Retinal pigment epithelial cell (primary cell): Measurements from ENCODE around the gene FGF6.

DNA sequence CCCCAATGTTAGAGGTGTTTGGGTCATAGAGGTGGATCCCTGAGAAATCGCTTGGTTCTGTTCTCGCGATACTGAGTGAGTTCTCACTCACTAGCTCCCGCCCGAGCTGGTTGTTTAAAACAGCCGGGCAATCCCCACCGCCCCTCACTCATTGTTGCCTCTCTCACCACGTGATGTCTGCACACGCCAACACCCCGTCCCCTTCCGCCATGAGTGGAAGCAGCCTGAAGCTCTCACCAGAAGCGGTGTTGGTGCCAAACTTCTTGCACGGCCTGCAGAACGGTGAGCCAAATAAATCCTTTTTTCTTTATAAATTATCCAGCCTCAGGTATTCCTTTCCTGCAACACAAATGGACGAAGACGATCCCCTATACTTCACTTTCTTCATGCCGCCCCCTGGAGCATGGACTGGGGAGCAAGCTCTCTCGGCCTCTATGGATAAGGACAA, 45.4 kb upstream of the CCND2 start:
- RRBS = no CpG with 5 or more reads among the region's 18 CpGs

DNA sequence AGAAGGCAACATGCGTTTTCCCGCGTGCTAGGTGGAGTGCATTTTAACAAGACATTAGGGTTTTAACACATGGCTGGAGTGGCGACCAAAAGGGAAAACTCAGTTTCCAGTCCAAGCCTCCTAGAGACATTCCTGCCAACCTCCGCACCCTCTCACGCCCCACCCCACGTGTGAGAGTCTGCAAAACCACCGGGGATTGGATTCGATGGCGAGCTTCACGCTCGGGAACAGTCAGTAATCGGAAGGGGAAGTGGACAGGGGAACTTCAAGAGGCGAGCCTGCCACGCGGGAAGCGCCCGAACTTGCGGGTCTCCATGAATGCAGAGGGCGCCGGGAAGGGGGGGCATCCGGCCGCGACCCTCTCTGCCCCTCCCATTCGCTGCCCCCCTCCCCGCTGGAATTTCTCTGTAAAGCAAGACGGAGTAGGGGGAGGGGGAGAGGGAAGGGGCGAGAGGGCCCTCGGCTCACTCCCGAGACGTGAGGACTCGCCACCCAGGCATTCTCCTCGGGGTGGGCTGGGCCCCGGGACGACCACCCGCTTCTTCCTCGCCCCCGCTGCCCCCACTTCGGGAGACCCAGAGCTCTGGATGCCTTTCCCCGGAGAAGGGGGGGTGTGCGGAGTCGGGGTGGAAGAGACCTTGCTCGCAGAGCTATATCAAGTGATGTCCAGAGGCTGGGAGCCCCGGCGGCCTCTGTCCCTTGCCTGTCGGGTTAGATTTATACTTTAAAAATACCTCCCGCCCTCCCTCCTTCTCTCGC, 2.6 kb upstream of the CCND2 start:
- RRBS = 1% methylated on average over 10 of the region's 48 CpGs

- RRBS = no CpG with 5 or more reads among the region's 15 CpGs
These were observed 5.0 kb downstream of the CCND2 start for GRCh38 chr12:4278328-4279219.

- RRBS = no CpG with 5 or more reads among the region's 41 CpGs
These were observed 15.4 kb downstream of the CCND2 start for GRCh38 chr12:4288432-4289891.

DNA sequence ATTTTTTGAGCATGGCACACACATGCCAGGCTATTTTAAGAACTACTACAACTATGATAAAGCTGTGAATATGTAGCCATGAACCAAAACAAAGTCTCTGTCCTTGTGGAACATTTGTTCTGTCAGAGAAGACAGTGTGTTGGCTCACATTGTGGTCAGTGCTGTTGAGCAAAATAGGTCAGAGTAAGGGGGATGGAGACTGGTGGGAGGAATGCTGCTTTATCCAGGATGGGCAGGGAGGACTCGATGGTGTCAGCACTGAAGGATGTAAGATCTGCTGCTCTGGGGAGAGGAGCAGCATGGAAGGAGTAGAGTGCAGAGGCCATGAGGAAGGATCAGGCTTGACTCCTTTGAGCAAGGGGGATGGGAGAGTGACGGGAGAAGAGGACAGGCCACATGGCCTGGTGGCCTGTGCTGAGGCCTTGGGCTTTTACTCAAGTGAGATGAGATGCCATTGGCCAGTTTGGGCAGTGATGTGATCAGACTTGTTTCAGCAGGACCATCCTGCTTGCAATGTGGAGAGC, 23.9 kb downstream of the FGF23 start:
- RRBS = no CpG with 5 or more reads among the region's 2 CpGs

GRCh38 chr12:4445432-4446206, at the start of gene FGF6:
FGF6 (minus strand) TSS chr12:4445815.
- RRBS = 82% methylated on average over 7 of the region's 26 CpGs

DNA sequence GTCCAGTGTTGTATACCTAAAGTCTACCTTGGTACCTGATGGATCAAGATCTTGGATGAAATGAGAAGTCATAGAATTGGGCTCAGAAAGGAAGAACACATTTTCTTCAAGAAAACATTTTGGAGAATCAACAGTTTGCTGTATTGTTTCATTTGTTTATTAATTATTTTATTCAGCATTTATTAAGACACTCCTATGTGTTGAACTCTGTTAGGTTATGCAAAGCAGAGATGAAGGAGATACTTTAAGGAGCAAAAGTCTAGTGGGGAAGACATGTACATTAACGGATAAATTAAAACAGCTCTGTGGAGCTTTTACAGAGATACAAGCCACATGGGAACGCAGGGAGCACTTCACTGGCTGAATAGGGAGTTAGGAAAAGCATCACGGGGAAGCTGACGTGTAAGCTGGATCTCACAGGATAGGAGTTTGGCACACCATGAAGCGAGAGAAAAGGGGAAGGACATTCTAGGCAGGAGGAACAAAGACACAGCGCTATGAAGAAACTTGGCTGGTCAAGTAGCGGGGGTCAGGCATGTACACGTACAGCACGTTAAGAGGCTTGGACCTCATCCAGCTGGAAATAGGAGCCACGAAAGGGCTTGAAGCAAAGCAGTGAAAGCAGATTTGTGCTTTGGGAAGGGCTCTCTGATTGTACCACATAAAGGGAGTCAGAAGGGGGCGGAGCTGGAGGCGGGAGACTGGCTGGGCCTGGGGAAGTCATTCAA, 19.8 kb upstream of the GALNT8 start:
- RRBS = no CpG with 5 or more reads among the region's 12 CpGs

GRCh38 chr12:4829230-4830182, 20.4 kb downstream of the KCNA6 start:
- RRBS = no CpG with 5 or more reads among the region's 11 CpGs

DNA sequence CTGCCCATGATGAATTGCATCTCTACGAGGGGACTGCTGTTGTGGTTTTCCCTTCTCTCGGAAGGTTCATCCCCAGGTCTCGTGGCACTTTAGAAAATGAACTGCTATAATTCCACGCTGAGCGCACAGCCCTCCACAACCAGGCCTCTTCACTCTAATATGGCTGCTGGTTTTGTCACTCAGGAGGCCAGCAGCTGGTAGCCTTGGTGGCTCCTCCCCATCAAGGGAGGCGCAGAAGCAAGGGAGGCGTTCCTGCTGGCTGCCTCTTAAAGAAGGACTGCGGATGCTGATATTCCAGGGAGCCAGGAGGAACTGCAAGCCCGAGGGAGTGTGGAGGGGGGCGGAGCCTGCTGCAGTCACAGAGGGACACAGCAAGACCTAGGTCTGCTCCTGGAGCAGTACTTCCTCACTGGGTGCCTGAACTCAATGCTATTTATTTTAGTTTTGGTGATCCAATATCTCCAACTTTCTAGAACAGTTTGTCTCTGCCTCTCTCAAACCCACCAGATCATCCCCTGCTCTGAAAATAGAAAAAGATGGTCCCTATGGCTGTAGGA, 158.2 kb downstream of the KCNA5 start:
- RRBS = no CpG with 5 or more reads among the region's 10 CpGs

DNA sequence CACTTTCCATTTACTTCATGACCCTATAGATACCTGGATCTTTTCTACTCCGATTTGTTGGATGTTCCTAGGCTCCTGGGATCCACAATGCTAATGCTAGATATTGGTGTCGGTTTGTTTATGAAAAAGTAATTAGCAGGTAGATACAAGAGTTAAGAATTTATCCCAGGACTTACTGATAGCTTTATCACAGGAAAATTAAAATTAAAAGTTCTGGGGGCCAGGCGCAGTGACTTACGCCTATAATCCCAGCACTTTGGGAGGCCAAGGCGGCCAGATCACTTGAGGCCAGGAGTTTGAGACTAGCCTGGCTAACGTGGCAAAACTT, 10.4 kb upstream of the NTF3 start:
- RRBS = no CpG with 5 or more reads among the region's 6 CpGs

- RRBS = 1% methylated on average over 23 of the region's 69 CpGs
These were observed 1.5 kb downstream of the NTF3 start for GRCh38 chr12:5433090-5434207.

GRCh38 chr12:5503592-5504026, 71.7 kb downstream of the NTF3 start:
- RRBS = no CpG with 5 or more reads among the region's 7 CpGs

- RRBS = no CpG with 5 or more reads among the region's 14 CpGs
These were observed 22.9 kb upstream of the ANO2 start for GRCh38 chr12:5967874-5968409.

DNA sequence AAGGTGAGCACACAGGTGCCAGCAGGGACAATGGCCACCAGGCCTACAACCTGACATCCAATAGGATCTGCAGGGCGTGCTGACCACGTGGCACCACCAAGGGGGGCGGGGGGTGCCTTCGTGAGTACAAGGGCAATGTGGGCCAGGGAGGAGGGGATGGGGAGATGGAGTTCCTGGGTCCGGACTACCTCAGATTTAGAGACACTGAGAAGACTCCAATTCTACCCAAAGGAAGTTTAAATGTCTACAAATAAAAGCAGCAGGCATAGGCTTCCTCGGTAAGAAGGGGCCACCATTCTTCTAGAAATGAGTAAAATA, 71.8 kb upstream of the ANO2 start:
- RRBS = no CpG with 5 or more reads among the region's 6 CpGs

DNA sequence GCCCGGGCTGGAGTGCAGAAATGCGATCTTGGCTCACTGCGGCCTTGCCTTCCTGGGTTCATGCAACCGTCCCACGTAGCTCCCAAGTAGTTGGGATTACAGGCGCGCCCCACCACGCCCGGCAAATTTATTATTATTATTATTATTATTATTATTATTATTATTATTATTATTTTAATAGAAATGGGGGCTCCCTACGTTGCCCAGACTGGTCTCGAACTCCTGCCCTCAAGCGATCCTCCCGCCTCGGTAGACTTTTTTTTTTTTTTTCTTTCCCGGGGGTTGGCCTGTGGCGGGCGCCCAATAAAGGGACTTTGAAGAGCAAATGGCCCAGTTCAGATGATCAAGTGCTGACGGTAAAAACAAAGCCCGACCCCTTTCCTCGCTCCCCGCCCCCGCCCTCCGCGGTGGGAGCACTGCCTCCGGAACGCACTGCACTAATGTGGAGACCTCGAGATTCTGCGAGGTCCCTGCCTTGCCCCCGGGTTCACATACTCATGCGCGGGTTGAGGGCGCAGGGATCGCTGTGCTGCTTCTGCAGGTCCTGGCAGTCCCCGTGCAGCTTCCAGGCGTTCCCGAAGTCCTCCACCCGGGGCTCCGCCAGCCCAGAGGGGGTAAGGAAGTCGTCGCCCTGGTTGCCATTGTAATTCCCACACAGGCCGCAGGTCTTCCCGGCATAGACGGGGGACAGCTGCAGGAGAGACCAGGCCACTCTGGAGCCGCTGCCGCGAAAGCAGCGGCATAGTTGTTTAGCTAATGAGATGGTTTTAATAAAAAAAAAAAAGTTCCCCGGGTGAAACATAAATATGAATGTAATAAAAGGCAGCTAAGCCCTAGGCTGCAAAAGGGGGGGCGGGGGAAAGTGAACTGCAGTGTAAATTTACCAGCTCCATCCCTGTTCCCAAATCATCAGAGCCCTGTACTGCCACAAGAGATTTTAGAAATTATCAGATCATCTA, 66.8 kb downstream of the VWF start:
- RRBS = 30% methylated on average over 15 of the region's 49 CpGs

- RRBS = 76% methylated on average over 2 of the region's 9 CpGs
These were observed 55.1 kb downstream of the VWF start for GRCh38 chr12:6069213-6069958.

GRCh38 chr12:6167114-6167666, 33.0 kb upstream of the CD9 start:
- RRBS = no CpG with 5 or more reads among the region's 4 CpGs

- RRBS = no CpG with 5 or more reads among the region's 9 CpGs
These were observed 8.1 kb downstream of the CD9 start for GRCh38 chr12:6208161-6208738.

DNA sequence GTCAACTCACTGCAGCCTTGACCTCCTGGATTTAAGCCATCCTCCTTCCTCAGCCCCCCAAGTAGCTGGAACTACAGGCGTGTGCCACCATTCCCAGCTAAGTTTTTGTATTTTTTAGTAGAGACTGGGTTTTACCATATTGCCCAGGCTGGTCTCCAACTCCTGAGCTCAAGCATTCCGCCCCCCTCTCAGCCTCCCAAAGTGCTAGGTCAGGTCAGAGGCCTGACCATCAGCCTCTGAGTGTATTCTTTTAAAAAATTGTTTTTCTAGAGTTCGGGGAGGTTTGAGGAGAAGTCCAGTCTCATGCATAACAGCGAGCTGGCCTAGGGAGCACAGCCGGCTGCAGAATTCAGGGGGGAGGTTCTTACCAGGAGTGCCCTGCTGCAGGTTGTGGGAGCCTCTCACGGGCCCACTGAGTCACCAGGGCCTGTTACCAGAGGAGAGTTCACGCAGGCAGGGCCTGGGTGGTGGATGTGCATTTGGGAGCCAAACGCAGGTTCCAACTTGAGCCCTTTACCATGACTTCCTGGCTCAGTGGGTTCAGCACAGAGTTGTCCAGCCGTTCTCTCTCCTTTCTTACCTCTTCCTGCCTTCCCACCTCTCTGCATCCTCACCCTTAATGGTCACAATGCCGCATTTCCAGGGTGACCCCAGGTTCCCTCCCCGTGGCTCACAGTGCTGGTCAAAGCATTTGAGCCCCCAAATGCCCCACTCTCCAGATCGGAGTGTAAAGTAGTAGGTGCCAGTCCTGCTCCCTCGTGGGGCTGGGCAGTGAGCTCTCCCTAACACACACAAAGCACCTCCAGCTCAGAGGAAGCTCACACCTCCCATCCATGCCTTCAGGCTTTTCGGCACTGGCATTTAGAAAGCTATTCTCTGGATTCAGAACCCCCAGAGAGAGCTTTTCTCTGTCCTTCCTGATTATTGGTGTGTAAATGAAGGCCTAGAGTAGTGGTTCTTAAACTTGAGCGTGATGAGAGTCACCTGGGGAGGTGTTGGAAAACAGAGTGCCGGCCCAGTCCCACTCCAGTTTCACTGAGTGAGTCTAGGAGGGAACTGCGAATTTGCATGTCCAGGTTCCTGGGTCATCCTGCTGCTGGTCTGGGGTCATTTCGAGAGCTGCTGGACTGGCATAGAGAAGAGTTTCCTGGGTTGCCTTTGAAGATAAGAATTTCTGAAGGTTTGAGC, 14.6 kb downstream of the CD9 start:
- RRBS = no CpG with 5 or more reads among the region's 18 CpGs

DNA sequence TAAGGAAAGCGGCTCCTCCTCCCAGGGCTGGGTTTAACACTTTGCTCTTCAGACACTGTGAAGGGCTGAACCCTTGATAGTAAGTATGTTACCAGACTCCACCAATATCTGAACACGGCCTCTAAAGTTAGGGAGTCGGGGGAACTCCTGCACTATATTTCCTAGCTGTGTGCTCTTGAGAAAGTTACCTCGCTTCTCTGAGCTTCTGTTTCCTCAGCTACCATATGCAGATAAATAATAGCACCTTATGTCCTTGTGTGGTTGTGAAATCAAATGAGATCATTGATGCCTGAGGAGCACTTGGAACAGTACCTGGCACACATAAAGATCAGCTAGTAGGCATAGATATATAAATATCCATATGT, 33.3 kb upstream of the PLEKHG6 start:
- RRBS = no CpG with 5 or more reads among the region's 4 CpGs